NT2/D1 (cell line): Measurements from ENCODE around the genes IFFO1, CD4 and GNB3.

GRCh38 chr12:6517078-6517965, 17.0 kb upstream of the GAPDH start:
- RRBS, 2 experiments = no CpG with 5 or more reads among the region's 6 CpGs

DNA sequence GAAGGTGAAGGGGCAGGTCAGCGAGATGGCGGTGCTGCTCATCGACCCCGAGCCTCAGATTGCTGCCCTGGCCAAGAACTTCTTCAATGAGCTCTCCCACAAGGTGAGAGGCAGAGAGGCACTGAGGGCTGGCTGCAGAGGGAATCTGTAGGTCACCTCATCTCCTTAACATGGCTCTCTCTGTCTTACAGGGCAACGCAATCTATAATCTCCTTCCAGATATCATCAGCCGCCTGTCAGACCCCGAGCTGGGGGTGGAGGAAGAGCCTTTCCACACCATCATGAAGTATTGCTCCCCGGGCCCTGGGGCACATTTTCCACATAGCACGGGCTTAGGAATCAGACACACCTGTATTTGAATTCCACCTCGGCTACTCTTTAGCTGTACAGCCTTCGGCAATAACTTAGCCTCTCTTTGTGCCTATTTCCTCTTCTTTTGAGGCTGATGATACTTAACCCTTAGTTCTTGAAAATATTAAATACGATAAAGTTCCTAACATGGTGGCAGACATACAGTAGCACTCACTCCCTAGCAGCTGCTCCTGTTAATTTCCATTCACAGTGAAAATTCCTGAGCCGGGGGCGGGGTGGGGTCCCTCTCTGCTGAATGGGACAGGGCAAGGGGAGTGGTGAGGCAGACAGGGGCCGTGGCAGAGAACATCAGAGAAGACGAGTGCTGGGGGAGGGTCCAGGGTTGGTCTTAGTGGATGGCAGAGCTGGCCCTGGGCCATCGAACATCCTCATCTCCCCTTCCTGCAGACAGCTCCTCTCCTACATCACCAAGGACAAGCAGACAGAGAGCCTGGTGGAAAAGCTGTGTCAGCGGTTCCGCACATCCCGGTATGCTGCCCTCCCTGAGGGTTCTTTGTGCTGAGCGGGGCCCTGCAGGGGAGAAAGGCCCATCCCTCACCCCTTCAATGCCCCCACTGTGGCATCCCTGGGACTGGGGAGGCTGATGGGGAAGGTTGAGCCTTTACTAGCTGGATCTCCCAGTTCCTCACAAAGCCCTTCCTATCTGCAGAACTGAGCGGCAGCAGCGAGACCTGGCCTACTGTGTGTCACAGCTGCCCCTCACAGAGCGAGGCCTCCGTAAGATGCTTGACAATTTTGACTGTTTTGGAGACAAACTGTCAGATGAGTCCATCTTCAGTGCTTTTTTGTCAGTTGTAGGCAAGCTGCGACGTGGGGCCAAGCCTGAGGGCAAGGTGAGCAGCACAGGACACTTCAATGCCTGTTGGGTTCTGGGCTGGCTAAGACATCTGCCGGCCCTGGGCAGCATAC, 5.1 kb upstream of the GAPDH start:
- RRBS, 2 experiments = no CpG with 5 or more reads among the region's 28 CpGs

GRCh38 chr12:6548385-6549641, 7.0 kb downstream of the IFFO1 start:
- RRBS, 2 experiments = 78 to 84% methylated on average over 6 of the region's 42 CpGs

DNA sequence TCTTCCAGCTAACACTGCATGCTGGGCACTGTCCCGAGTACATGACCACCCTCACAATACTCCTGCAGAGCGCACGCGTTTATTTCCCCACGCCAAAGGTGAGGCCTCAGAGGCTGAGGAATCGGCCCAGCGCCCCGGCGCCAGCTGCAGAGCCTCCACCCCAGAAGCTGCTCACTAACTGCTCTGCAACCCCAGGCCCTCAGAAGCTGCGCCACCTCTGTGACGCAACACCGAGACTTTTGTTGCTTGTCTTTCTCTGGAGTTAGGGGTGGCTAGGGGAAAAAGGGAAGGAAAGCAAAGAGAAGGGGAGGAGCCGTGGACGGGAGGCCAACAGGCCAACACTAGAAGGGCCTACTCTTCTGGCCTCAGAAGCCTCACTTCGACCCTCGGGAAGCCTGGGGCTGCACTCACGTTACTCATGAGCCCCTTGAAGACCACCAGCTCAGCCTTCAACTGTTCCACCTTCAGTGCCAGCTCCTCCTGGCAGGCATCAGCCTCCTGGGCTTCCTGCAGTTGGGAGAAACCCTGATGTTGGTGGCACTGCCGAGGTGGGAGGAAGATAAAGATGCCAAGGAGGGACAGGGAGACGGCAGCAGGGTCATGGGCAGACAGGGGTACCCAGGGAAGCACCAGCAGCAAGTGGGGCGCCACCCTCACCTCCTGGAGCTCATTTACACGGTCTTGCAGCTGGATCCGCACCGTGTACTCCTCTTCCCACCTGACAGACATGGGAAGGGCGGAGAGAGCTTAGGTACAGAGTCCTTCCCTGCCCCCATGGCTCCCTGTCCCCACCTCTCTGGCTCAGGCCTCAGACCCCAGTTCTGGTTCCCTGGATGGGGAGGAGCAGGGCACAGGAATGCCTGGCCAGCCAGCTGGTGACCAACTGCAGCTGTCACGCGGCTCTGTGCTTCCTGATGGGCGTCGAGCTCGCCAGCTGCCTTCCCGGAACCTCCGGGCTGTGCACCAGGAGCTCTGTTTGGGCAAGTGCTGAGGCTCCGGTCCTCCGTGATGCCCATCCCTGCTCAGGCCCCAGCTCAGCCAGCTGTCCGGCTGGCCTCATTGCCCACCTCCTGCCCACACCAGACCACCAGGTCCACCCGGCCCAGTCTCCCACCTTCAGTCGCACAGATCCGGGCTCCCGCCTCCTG, 5.2 kb downstream of the IFFO1 start:
- RRBS, 2 experiments = 91 to 92% methylated on average over 5 of the region's 38 CpGs

- RRBS, 2 experiments = under 1 to 2% methylated on average over 42 to 43 of the region's 86 CpGs
These were observed at the start of gene IFFO1 for GRCh38 chr12:6555206-6556127. TSS of gene IFFO1 (minus strand) at chr12:6556042.

DNA sequence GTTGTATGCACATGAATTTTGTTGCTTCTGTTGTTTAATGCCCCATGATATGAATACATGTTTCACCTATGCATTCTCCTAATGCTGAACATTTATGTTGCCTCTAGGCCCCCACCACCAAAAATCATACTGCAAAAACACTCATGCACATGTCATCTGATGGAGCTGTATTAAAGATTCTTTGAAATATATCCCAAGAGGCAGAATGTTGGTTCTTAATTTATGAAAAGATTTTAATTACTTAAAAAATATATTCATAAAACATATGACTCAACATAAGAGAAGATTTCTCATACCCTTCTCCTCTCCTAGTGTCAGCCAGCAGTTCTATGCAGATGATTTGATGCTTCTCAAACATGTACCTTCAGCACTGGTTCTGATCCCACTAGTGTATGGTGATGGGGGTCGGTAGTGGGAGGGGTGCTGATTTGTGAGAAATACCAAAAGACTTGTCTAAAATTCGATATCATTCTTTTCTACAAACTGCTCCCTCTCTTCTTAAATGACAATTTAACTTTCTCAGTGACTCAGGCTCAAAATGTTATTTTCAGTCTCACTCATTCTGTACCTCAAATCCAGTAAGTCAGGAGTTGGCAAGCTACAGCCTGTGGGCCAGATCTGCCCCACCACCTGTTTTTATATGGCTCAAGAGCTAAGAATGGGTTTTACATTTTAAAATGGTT, 6.3 kb upstream of the NOP2 start:
- RRBS, 2 experiments = no CpG with 5 or more reads among the region's 2 CpGs

GRCh38 chr12:6595150-6595606, 12.0 kb downstream of the CHD4 start:
- RRBS, 2 experiments = no CpG with 5 or more reads among the region's 7 CpGs

- RRBS, 2 experiments = no CpG with 5 or more reads among the region's 10 CpGs
These were observed 4.3 kb downstream of the CHD4 start for GRCh38 chr12:6602449-6603679.

GRCh38 chr12:6604094-6605077, 2.8 kb downstream of the CHD4 start:
- RRBS, 2 experiments = no CpG with 5 or more reads among the region's 11 CpGs

DNA sequence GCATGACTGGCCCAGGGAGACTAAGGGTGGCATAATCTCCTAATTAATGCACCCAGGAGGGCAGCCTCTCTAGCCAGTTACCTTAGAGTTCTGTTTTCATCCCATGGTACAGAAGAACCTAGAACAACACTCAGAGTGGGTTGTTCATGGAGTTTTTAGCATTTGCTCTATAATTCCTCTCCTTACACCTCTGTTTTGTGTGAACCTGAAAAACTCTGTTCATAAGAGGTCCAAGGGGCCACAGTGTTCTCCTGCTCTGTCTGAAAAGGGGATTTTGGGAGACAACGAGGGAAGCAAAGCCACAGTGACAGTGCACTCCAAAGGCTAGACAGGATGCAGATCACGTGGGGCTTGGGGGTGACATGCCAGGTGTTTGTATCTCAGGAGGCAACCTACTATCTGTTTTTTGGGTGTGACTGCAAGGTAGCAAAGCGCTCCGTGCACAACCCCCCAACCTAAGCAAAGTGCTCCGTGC, 5.0 kb upstream of the CHD4 start:
- RRBS, 2 experiments = no CpG with 5 or more reads among the region's 5 CpGs

- RRBS, 2 experiments = no CpG with 5 or more reads among the region's 5 CpGs
These were observed 406 bp downstream of the LPAR5 start for GRCh38 chr12:6635270-6635836.

GRCh38 chr12:6765373-6765981, 686 bp upstream of the PTMS start:
- RRBS, 2 experiments = 23% methylated on average over 2 of the region's 15 CpGs; no CpG with 5 or more reads in 1 of the 2 experiments

DNA sequence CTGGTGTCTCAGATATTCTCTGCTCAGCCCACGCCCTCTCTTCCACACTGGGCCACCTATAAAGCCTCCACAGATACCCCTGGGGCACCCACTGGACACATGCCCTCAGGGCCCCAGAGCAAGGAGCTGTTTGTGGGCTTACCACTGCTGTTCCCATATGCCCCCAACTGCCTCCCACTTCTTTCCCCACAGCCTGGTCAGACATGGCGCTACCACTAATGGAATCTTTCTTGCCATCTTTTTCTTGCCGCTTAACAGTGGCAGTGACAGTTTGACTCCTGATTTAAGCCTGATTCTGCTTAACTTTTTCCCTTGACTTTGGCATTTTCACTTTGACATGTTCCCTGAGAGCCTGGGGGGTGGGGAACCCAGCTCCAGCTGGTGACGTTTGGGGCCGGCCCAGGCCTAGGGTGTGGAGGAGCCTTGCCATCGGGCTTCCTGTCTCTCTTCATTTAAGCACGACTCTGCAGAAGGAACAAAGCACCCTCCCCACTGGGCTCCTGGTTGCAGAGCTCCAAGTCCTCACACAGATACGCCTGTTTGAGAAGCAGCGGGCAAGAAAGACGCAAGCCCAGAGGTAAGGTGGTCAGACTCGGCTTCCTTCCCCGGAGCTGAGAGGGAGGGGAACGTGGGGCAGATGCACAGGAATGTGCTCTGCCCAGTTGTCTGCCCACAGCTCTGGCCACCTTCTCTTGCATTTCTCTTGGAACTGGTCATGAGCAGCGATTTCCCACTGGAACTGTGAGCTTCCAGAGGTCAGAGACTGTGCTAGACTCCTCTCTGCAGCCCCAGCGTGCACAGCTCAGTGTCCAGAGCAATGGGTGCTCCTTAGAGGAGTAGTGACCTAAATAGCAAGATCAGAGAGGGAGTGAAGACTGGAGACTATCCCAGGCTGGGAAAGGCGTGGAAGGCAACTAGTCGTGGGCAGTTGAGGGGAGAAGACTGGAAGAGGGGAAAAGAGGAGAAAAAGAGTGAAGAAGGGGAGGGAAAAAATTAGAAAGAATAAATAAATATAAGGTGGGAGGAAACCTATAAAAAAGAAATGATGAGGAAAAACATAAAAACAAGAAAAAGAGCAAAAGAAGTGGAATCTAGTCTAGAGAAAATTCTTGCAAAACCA, at the start of gene CD4:
CD4 (plus strand) TSS at position 443 of the 1,120 bp plus-strand sequence.
- RRBS, 2 experiments = no CpG with 5 or more reads among the region's 17 CpGs

DNA sequence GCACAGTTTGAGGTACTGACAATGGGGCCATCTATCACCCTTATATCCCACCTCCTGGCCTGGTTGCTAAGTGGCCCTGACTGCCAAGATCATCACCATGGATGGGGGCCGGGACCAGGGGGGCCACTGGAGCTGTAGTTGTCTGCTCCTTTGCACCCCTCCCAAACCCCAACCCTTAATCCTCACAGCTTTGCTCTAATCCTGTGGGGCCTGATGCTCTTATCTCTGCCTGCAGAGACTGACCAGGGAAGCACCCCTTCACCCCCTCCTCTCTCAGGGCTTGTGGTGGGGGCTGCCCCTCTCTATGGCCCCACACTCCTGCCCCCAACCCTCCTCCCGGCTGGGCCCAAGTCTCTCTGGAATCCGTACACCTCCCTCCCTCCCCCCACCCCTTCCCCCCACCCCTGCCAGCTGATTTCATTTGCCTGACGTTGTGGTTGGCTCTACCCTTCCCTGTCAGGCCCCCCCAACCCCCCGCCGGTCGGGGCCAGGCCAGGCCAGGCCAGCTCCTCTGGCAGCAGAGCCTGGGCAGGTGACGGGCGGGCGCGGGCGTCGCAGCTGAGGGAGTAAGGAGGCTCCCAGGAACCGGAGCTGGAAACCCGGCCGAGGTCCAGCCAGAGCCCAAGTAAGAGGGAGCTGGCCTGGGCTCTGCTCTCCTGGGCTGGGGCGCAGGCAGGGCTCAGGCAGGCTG, at the start of gene GNB3:
GNB3 (plus strand) TSS at position 517 of the 691 bp plus-strand sequence.
- RRBS, 2 experiments = 96% methylated on average over 4 of the region's 17 CpGs; no CpG with 5 or more reads in 1 of the 2 experiments

DNA sequence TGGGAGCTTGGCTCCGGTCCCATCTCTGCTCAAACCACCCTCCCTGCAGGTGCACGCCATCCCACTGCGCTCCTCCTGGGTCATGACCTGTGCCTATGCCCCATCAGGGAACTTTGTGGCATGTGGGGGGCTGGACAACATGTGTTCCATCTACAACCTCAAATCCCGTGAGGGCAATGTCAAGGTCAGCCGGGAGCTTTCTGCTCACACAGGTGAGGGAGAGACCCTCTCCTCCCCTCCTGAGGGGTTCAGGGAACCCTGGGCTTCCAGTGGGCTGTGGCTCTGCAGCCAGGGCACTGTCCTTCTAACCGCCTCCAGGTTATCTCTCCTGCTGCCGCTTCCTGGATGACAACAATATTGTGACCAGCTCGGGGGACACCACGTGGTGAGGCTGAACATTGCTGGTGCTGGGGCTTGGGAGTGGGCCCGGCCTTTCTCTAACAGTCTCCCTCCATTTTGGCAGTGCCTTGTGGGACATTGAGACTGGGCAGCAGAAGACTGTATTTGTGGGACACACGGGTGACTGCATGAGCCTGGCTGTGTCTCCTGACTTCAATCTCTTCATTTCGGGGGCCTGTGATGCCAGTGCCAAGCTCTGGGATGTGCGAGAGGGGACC, 2.7 kb downstream of the GNB3 start:
- RRBS, 2 experiments = no CpG with 5 or more reads among the region's 13 CpGs

GRCh38 chr12:6928879-6929367, 1.2 kb downstream of the ATN1 start:
- RRBS, 2 experiments = no CpG with 5 or more reads among the region's 9 CpGs

GRCh38 chr12:6945868-6947023, 2.4 kb downstream of the C12orf57 start:
- RRBS, 2 experiments = 84% methylated on average over 6 of the region's 36 CpGs; no CpG with 5 or more reads in 1 of the 2 experiments

GRCh38 chr12:6963442-6963685, 7.1 kb downstream of the PHB2 start:
- RRBS, 2 experiments = 96% methylated on average over 1 of the region's 13 CpGs; no CpG with 5 or more reads in 1 of the 2 experiments

- RRBS, 2 experiments = no CpG with 5 or more reads among the region's 4 CpGs
These were observed 12.3 kb downstream of the LPCAT3 start for GRCh38 chr12:7005999-7006350.

DNA sequence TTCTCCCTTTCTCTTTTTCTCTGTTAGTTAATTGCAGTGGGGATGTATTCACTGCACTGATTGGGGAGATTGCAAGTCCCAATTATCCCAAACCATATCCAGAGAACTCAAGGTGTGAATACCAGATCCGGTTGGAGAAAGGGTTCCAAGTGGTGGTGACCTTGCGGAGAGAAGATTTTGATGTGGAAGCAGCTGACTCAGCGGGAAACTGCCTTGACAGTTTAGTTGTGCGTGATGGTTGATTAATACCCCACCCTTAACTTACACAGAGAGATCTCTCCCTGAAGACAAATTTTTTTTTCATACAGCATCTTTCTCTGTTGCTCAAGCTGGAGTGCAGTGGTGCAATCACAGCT, 4.5 kb downstream of the C1S start:
- RRBS, 2 experiments = no CpG with 5 or more reads among the region's 4 CpGs